Cytotoxic T cell (primary cell): ENCODE data around the gene CRIP1.

DNA sequence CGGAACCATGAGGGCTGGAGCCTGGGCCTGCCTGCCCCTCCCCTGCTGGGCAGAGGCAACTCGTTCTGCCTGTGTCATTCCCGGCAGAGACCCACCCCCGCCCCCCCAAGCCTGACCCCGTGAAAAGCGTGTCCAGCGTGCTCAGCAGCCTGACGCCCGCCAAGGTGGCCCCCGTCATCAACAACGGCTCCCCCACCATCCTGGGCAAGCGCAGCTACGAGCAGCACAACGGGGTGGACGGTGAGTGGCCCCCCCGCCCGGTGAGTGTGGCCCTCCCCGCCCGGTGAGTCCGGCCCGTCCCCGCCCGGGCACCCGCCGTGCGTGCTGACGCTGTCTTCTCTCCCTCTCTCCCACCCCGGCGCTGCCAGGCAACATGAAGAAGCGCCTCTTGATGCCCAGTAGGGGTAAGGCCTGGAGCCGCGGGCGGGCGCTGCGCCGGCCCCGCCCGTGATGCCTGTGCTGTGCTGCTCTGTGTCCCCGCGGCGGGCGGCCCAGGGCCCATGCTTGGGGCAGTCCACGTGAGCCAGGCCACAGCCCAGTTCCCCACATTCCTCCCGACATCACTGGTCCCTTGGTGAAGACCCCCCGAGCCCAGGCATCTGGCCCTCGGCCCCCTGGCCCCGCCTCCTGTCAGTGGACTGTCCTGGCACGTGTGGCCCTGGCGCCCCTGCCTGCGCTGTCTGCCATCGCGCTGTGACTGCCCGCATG is 8.1 kb upstream of the CRIP2 start:
- PRO-cap, 2 experiments = no peak in any of the 2 experiments

DNA sequence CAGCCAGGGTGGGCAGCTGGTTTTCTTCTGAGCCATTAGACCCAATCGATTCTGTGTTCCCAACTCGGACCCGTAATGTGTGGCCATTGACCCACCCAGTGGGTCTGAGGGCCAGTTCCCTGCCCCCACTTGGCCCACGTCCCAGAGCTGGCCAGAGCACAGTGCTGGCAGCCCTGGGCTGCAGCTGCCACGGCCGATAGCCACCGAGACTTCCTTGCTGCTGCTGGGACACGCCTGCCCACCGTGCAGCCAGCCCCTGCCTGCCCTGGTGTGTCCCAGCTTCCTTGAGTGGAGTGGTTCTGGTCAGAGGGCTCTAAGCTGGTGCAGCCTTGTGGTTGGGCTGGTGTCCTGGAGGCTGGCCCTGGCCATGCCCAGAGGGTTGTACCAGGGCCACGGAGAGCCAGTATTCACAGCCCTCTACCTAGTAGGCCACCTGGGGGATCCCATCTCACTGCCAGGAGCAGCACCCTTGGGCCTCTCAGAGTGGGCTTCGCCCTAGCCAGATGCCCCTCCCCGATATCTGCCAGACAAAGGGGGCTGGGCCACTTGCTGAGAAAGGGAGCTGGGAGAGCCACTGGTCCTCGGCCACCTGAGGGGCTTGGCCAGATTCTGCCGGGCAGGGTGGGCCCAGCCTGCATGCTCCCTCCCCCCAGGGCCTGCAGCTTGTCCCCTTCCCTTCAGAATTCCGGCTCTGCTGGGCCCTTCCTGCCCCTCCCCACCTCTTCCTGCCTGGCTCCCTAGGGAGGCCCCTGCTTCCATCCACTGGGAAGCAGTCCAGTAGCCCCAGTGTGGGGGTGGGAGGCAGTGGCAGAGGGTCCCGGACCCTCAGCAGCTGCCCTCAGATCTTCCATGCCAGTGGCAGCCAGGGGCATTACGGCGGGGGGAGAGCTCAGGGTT is 2.1 kb downstream of the CRIP2 start:
- PRO-cap, 2 experiments = no peak in any of the 2 experiments

DNA sequence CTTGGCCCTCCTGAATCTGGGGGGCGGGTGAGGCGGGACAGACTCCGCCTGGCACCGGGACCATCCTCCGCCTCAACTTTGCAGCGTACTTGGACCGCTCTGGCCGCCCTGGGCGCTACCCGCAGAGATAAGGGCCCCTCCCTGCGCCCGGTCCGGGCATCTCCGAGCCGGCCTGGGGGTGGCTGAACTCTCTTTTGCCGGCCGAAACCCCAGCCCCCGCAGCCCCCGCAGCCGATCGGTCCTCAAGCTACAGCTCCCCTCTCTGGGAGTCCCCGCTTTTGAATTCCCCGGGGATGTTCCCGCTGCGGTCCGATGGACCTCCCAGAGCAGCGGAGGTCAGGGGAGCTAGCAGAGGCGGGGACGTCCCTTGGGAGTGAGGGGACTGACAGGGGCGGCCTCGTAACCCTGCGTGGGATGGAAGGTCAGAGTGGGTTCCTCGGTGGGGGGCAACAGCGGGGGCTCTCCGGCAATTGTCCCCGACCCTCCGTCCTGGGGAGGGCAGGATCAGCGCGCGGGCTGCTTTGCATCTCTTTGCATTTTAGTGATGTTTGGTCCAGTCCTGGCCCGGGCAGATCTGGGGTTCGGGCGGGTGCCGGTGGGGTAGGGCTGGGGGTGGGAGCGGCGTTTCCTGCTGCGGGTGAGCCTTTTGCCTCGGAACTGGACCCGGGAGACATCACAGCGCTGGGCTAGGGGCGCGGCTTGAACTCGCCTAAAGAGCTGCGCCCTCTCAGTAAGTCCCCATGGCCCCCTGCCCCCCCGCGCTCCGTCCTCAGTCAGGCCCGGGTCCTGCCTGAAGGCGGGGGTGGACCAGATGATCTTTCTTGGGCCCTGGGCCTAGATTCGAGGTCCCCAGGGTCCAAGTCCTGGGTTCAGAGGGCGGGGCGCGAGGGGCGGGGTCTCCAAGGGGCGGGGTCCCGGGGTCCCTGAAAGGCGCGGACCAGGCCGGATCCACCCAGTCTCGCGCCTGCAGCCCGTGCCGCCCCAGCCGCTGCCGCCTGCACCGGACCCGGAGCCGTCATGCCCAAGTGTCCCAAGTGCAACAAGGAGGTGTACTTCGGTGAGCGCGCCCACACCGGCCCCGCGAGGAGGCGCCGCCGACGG is at the start of gene CRIP1:
TSS of gene CRIP1 (plus strand) at position 644 of the 1,101 bp plus-strand sequence.
- PRO-cap, 2 experiments = peak in 2 of 2 experiments; most common plus-strand start position 673 of the sequence (in 2); most common minus-strand start position 1,015 of the sequence (in 2)

GRCh38 chr14:105491860-105492057 is 713 bp downstream of the TEDC1 start:
- PRO-cap, 2 experiments = no peak in any of the 2 experiments

DNA sequence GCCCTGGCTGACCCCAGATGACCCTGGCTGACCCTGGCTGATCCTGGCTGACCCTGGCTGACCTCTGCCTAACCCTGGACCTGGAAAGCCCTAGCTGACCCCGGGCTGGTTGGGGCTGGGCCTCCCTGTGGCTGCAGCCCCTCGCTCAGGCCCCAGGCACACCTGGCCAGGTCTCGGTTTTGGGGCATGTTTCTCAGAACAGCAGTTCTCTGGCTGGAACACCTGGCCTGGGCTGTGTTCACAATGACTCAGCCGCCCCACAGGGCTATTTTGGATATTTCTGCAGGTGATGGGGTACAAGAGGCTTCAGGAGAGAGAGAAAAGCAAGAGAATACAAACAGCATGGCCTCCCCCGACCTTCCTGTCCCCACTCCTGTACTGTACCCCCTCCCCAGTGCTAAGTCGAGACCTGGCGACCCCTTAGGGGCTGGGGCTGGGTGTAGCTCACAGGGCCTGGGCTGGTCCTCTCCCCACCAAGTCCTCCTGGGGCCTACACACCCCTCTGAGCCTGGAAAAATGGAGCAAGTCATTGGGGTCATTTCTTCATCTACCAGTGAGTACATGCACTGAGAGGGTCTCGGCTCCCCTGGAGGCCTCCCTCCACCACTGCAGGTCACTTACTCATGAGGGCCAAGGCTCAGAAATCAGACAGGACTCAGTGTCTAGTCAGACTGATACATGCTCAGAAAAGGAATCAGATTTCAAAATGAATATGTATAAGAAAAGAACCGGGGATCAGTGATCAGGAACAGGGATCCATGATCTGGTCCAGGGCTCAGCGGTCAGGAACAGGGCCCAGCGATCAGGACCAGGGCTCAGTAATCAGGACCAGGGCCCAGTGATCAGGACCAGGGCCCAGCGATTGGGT is 55.8 kb downstream of the TMEM121 start:
- PRO-cap, 2 experiments = no peak in any of the 2 experiments

GRCh38 chr14:105747671-105748616 is 221.6 kb downstream of the TMEM121 start:
- PRO-cap, 2 experiments = no peak in any of the 2 experiments

- PRO-cap, 2 experiments = no peak in any of the 2 experiments
Measured at GRCh38 chr14:105885363-105885900, 359.0 kb downstream of the TMEM121 start.

- PRO-cap, 2 experiments = no peak in any of the 2 experiments
Measured at GRCh38 chr14:105900457-105900963, 374.1 kb downstream of the TMEM121 start.

- PRO-cap, 2 experiments = peak in 1 of 2 experiments; most common plus-strand start chr14:106174460 (in 1); most common minus-strand start chr14:106174343 (in 1)
Measured at GRCh38 chr14:106174063-106174519, 647.7 kb downstream of the TMEM121 start.

GRCh38 chr14:106204136-106204815 is 677.9 kb downstream of the TMEM121 start:
- PRO-cap, 2 experiments = no peak in any of the 2 experiments

DNA sequence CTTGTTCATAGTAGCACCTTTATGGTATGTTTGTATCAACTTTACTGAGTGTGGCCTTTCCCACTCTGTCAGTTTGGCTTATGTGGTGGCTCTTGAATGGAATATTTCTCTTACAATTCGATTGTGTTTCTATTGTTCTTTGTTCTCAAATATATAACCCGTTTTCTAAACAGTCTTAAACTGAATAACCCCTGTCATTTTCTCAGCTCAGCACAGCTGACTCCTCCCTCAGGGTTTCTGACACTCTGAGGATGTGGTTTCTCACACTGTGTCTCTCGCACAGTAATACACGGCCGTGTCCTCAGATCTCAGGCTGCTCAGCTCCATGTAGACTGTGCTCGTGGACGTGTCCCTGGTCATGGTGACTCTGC is 984.4 kb downstream of the TMEM121 start:
- PRO-cap, 2 experiments = peak in 2 of 2 experiments; most common plus-strand start position 304 of the sequence (in 2); most common minus-strand start position 182 of the sequence (in 1)

- PRO-cap, 2 experiments = no peak in any of the 2 experiments
Measured at GRCh38 chr14:106511478-106512021, 985.2 kb downstream of the TMEM121 start.

GRCh38 chr14:106578920-106579549 is 1052.7 kb downstream of the TMEM121 start:
- PRO-cap, 2 experiments = no peak in any of the 2 experiments

DNA sequence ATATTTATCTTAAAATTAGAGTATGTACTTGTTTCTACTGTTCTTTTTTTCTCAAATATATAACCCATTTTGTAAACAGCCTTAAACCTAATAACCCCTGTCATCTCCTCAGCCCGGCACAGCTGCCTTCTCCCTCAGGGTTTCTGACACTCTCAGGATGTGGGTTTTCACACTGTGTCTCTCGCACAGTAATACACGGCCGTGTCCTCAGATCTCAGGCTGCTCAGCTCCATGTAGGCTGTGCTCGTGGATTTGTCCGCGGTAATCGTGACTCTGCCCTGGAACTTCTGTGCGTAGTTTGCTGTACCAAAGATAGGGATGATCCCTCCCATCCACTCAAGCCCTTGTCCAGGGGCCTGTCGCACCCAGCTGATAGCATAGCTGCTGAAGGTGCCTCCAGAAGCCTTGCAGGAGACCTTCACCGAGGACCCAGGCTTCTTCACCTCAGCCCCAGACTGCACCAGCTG is 1188.2 kb downstream of the TMEM121 start:
- PRO-cap, 2 experiments = no peak in any of the 2 experiments